K562 (cell line): Measurements from ENCODE around the genes NBPF6, FNDC7, TMEM167B, ELAPOR1 and SARS1.

DNA sequence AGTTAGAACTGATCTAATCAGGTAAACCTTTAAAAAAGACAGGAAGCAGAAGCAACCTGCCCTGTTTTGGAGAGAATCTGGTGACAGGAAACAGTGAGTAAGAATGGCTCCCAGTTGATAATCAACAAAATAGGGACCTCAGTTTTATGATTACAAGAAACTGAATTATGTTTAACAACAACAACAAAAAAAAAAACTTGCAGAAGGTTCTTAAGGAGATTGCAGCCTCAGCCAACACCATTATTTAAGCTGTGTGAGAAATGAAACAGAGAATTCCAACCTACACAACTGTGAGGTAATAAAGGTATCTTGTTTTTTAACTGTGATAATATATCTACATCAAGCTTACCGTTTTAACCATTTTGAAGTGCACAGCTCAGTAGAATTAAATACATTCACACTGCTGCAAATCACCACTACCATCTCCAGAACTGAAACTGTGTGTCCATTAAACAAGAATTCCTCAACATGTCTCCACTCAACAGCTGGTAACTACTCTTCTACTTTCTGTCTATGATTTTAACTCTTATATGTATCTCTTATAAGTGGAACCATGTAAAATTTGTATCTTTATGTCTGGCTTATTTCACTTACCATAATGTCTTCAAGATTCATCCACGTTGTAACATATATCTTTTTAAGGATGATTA lies 608.6 kb upstream of the PRMT6 start:
- RAMPAGE, long total RNA, result no peak
- RRBS, result no CpG with 5 or more reads among the region's 2 CpGs
PRO-cap:
- standard, result no peak
- CoPRO, capped RNA only, 2 experiments, result no peak in any of the 2 experiments
- CoPRO, capped and uncapped RNA, 2 experiments, result no peak in any of the 2 experiments
- CoPRO, uncapped RNA only, 2 experiments, result no peak in any of the 2 experiments
CAGE:
- cytosol, long polyA plus RNA, result no peak
- long polyA plus RNA, result no peak
- nucleolus, long total RNA, result no peak
- nucleus, long polyA plus RNA, result no peak

GRCh38 chr1:107785896-107786934 lies 178.8 kb downstream of the VAV3 start:
- RAMPAGE, long total RNA, result no peak
- RRBS, result no CpG with 5 or more reads among the region's 6 CpGs
PRO-cap:
- standard, result no peak
- CoPRO, capped RNA only, 2 experiments, result no peak in any of the 2 experiments
- CoPRO, capped and uncapped RNA, 2 experiments, result no peak in any of the 2 experiments
- CoPRO, uncapped RNA only, 2 experiments, result no peak in any of the 2 experiments
CAGE:
- cytosol, long polyA plus RNA, result no peak
- long polyA plus RNA, result no peak
- nucleolus, long total RNA, result no peak
- nucleus, long polyA plus RNA, result no peak

- RAMPAGE, long total RNA, result no peak
- RRBS, result 7% methylated on average over 3 of the region's 20 CpGs
PRO-cap:
- standard, result no peak
- CoPRO, capped RNA only, 2 experiments, result no peak in any of the 2 experiments
- CoPRO, capped and uncapped RNA, 2 experiments, result no peak in any of the 2 experiments
- CoPRO, uncapped RNA only, 2 experiments, result no peak in any of the 2 experiments
CAGE:
- cytosol, long polyA plus RNA, result no peak
- long polyA plus RNA, result no peak
- nucleolus, long total RNA, result no peak
- nucleus, long polyA plus RNA, result no peak
These were observed 1.4 kb downstream of the VAV3 start for GRCh38 chr1:107963301-107964281.

DNA sequence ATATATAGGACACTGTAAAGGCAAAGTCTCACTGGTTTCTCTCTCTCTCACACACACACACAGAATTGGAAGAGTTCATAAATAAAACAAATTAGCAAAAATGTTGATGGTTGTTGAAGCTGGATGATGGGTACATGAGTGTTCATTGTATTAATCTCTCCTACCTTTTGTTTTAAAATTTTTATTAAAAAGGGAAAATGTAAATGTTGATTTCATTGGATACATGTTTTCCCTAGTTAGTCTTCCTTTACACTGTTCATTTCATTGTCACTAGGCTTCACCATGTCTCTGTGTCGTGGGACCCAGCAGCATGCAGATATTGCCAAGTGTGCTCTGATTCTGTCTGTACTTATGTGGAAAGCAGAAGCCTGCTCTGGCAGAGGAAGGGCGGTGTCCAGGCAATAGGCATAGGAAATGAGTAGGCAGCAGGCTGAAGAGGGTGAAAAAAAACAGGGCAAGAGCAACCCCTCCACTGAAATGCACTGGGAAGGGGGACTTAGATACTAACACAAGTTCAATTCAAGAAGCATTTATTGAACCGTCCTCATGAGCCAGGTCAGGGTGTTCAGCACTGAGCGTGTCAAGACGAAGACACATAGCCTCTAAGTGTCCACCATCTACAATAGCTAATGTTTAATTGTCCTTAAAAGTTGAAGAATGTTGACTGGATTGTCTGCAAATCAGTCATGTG lies 85.1 kb upstream of the VAV3 start:
- RAMPAGE, long total RNA, result no peak
- RRBS, result no CpG with 5 or more reads among the region's 5 CpGs
PRO-cap:
- standard, result no peak
- CoPRO, capped RNA only, 2 experiments, result no peak in any of the 2 experiments
- CoPRO, capped and uncapped RNA, 2 experiments, result no peak in any of the 2 experiments
- CoPRO, uncapped RNA only, 2 experiments, result no peak in any of the 2 experiments
CAGE:
- cytosol, long polyA plus RNA, result no peak
- long polyA plus RNA, result no peak
- nucleolus, long total RNA, result no peak
- nucleus, long polyA plus RNA, result no peak

GRCh38 chr1:108450099-108450475 lies at the start of gene NBPF6:
NBPF6 (plus strand) TSS chr1:108450343.
- RAMPAGE, long total RNA, result no peak
- RRBS, result no CpG with 5 or more reads among the region's 6 CpGs
PRO-cap:
- standard, result no peak
- CoPRO, capped RNA only, 2 experiments, result no peak in any of the 2 experiments
- CoPRO, capped and uncapped RNA, 2 experiments, result no peak in any of the 2 experiments
- CoPRO, uncapped RNA only, 2 experiments, result no peak in any of the 2 experiments
CAGE:
- cytosol, long polyA plus RNA, result no peak
- long polyA plus RNA, result no peak
- nucleolus, long total RNA, result no peak
- nucleus, long polyA plus RNA, result no peak

DNA sequence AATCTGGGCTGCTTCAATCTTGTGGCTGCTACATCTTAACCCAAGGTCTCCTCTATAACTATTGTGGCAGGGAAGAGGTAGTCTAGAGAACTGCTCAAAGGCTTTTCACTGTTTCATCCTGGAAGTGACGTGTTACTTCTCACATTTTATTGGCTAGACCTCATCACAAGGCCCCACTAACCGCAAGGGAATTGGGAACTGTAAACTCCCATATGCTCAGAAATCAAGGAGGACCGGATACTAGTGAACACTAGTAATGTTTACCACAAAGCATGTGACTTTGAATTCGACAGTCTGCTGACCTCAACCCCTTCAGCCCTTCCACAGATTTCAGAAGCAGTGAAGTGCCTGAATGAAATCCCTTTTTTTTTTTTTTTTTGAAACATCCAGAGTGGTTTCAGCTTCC lies 3.4 kb upstream of the EEIG2 start:
- RAMPAGE, long total RNA, result no peak
- RRBS, result no CpG with 5 or more reads among the region's 4 CpGs
PRO-cap:
- standard, result no peak
- CoPRO, capped RNA only, 2 experiments, result no peak in any of the 2 experiments
- CoPRO, capped and uncapped RNA, 2 experiments, result no peak in any of the 2 experiments
- CoPRO, uncapped RNA only, 2 experiments, result no peak in any of the 2 experiments
CAGE:
- cytosol, long polyA plus RNA, result no peak
- long polyA plus RNA, result no peak
- nucleolus, long total RNA, result no peak
- nucleus, long polyA plus RNA, result no peak

DNA sequence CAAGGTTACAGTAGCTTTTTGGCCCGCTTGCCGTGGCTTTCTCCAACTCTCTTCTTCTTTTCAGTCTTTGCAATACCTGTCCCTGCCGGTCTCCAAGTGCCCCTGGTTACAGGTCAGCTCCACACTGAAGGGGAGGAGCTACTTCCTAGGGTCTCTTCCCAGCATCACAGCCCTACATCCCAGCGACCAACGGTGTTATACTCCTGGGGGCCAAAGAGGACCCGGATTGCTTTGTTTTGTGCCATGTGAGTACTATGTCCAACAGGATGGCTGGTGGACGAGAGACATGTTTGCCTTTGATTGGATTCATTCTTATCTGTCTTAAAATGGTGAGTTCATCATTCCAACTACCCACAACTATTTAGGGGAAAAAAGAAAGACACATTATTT lies at the start of gene FNDC7:
Gene FNDC7, plus strand, starts transcription at position 241 of the 390 bp plus-strand sequence.
- RAMPAGE, long total RNA, result no peak
- RRBS, result no CpG with 5 or more reads among the region's 7 CpGs
PRO-cap:
- standard, result no peak
- CoPRO, capped RNA only, 2 experiments, result no peak in any of the 2 experiments
- CoPRO, capped and uncapped RNA, 2 experiments, result no peak in any of the 2 experiments
- CoPRO, uncapped RNA only, 2 experiments, result no peak in any of the 2 experiments
CAGE:
- cytosol, long polyA plus RNA, result no peak
- long polyA plus RNA, result no peak
- nucleolus, long total RNA, result no peak
- nucleus, long polyA plus RNA, result no peak

DNA sequence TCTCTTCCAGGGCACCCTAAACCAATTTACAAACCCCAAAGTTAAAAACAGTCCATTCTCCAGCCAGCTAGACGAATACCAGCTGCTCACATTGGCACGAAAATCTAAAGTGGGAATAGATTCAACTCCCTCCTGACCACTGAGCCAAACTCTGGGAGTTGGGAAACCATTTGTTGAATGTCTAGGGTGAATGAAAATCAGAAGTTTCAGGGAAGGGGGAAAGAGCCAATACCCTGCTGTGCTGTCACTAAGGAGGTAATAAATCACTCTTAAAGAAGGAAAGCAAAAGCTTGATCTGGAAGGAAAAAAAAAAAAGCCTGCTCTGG lies 42.2 kb downstream of the AKNAD1 start:
- RAMPAGE, long total RNA, result no peak
- RRBS, result no CpG with 5 or more reads among the region's 2 CpGs
PRO-cap:
- standard, result no peak
- CoPRO, capped RNA only, 2 experiments, result no peak in any of the 2 experiments
- CoPRO, capped and uncapped RNA, 2 experiments, result no peak in any of the 2 experiments
- CoPRO, uncapped RNA only, 2 experiments, result no peak in any of the 2 experiments
CAGE:
- cytosol, long polyA plus RNA, result no peak
- long polyA plus RNA, result no peak
- nucleolus, long total RNA, result no peak
- nucleus, long polyA plus RNA, result no peak

DNA sequence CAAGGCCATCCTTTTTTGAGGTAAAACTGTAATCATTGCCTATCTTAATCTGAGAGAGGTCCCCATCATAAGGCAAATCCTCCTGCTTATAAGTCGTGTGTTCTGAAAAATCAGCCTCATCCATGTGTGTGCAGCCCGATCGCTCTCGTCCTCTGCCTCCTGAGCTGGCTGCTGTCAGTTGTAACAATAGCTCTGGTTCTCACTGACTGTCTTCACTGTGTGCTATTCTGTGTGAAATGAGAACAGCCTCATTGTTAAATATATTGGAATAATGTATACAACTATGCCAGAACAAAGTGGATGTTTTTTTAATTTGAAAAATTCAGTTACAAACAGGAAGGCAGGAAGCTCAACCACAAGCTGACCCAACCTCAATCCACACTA lies 4.4 kb downstream of the AKNAD1 start:
- RAMPAGE, long total RNA, result no peak
- RRBS, result no CpG with 5 or more reads among the region's 4 CpGs
PRO-cap:
- standard, result no peak
- CoPRO, capped RNA only, 2 experiments, result no peak in any of the 2 experiments
- CoPRO, capped and uncapped RNA, 2 experiments, result no peak in any of the 2 experiments
- CoPRO, uncapped RNA only, 2 experiments, result no peak in any of the 2 experiments
CAGE:
- cytosol, long polyA plus RNA, result no peak
- long polyA plus RNA, result no peak
- nucleolus, long total RNA, result no peak
- nucleus, long polyA plus RNA, result no peak

- RAMPAGE, long total RNA, result no peak
- RRBS, result no CpG with 5 or more reads among the region's 13 CpGs
PRO-cap:
- standard, result no peak
- CoPRO, capped RNA only, 2 experiments, result no peak in any of the 2 experiments
- CoPRO, capped and uncapped RNA, 2 experiments, result no peak in any of the 2 experiments
- CoPRO, uncapped RNA only, 2 experiments, result peak in 2 of 2 experiments; most common plus-strand start chr1:108923767 (in 1); most common minus-strand start chr1:108923766 (in 1)
CAGE:
- cytosol, long polyA plus RNA, result no peak
- long polyA plus RNA, result no peak
- nucleolus, long total RNA, result no peak
- nucleus, long polyA plus RNA, result no peak
These were observed 39.4 kb downstream of the CLCC1 start for GRCh38 chr1:108923679-108924528.

DNA sequence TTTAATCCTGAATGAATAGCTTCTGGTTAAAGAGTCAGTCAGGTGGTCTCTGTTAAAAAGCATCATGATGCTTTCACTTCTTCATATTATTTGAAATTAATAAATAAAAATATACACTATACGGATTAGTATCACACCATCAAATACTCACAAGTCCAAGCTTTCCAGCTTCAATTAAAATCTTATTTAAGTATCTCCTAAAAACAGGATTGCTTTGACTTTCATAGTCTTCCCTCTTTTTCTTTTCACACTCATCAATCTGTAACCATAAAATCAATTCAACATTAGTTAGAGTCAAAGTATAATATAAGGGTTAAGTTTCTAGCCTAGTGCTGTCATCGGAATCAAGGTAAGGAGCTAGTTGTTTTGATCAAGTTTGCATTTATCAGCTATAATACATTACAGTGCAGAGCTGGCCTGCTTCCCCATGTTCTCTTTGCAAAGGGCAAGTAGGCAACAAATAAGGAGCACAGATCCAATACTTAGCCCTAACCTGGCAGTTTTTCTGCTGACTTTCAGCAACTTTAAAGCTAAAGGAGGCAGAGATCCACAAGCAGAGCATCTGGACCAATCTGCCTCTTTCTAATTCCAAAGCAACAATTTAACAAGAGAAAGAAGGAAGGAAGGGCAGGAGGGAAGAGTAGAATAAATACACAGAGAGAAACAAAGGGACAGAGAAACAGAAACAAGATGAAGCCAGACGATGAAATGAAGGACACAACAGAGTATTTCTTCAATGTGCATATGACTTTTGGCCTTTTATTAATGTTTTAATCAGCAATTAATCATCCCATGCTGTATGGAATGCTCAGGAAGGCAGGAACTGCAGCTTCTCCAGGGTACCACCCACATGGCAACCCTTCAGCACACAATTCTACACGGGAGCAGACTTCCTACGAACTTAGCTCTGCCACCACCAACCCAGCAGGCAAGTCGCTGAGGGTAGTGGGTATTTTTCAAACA lies 15.5 kb downstream of the CLCC1 start:
- RAMPAGE, long total RNA, result no peak
- RRBS, result no CpG with 5 or more reads among the region's 6 CpGs
PRO-cap:
- standard, result no peak
- CoPRO, capped RNA only, 2 experiments, result no peak in any of the 2 experiments
- CoPRO, capped and uncapped RNA, 2 experiments, result no peak in any of the 2 experiments
- CoPRO, uncapped RNA only, 2 experiments, result peak in 1 of 2 experiments; most common minus-strand start position 301 of the sequence (in 1)
CAGE:
- cytosol, long polyA plus RNA, result no peak
- long polyA plus RNA, result no peak
- nucleolus, long total RNA, result no peak
- nucleus, long polyA plus RNA, result no peak

DNA sequence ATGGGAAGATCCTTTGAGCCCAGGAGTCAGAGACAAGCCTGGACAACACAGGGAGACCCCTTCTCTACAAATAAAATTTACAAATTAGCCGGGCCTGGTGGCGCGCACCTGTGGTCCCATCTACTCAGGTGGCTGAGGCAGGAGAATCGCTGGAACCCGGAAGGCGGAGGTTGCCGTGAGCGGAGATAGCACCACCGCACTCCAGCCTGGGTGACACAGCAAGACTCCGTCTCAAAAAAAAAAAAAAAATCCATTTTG lies 717 bp downstream of the CLCC1 start:
- RAMPAGE, long total RNA, result no peak
- RRBS, result no CpG with 5 or more reads among the region's 10 CpGs
PRO-cap:
- standard, result no peak
- CoPRO, capped RNA only, 2 experiments, result no peak in any of the 2 experiments
- CoPRO, capped and uncapped RNA, 2 experiments, result no peak in any of the 2 experiments
- CoPRO, uncapped RNA only, 2 experiments, result no peak in any of the 2 experiments
CAGE:
- cytosol, long polyA plus RNA, result no peak
- long polyA plus RNA, result no peak
- nucleolus, long total RNA, result no peak
- nucleus, long polyA plus RNA, result no peak

DNA sequence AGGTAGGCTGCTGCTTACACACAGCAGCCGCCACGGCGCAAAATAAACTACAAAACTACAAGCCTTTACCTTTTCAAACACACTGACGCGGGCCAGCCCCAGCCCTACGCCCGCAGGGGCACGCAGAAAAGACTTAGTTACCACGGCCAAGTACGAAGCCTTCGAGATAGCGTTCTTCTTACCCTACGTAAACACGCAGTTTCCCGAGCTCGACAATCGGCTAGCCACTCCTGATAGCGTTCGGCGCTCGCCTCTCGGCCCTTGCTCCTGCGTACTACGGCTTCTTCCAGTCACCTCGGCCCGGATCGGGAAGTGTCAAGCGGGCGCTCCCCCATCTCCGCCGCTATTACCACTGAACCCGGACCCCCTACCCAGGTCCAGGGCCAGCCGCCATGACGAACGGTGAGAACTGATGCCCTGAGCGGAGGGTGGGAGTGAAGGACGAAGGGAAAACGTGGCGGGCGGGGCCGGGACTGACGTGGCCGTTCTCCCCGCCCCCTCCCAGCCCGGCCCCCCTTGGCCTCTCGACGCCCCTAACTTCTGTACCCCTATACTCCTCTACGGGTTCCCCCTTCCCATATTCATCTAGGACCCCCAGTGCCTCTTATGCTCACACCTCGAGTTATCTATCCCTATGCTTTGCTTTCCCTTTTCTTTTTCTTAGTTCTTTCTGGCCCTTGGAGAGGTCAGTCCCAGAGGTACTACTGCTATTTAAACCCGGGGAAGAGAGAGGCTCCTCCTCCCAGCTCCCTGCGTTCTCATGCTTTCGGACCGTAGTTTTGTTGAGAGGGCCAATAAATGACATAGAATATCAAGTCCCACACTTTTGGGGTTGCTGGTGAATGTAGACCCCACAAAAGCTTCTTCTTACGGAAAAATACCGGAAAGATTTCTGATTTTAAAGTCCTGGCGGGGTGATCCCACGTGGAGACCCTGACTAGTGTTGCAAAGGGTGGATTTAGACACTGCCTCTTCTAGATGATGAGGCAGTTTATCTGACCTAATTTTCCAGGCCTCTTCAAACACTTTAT lies at the start of gene TMEM167B:
Gene TMEM167B, plus strand, starts transcription at position 284 of the 1,031 bp plus-strand sequence.
- RAMPAGE, long total RNA, result start-site peak on the plus strand centred at position 326 of the sequence, 98 bp wide, 287 and 270 reads in 2 replicates
- RRBS, result 4% methylated on average over 11 of the region's 57 CpGs
PRO-cap:
- standard, result bidirectional peak, plus-strand start at position 293 of the sequence, minus-strand start at position 411 of the sequence; bidirectional peak, plus-strand start at position 740 of the sequence, minus-strand start at position 732 of the sequence
- CoPRO, capped RNA only, 2 experiments, result peak in 2 of 2 experiments; most common plus-strand start position 282 of the sequence (in 2); most common minus-strand start position 139 of the sequence (in 2)
- CoPRO, capped and uncapped RNA, 2 experiments, result peak in 2 of 2 experiments; most common plus-strand start position 282 of the sequence (in 2); most common minus-strand start position 139 of the sequence (in 2)
- CoPRO, uncapped RNA only, 2 experiments, result peak in 2 of 2 experiments; most common plus-strand start position 289 of the sequence (in 1); most common minus-strand start position 139 of the sequence (in 2)
CAGE:
- cytosol, long polyA plus RNA, result start-site peak on the plus strand centred at position 292 of the sequence, 64 bp wide, 628 and 477 reads in 2 replicates
- long polyA plus RNA, result start-site peak on the plus strand centred at position 287 of the sequence, 54 bp wide, 589 and 623 reads in 2 replicates
- nucleolus, long total RNA, result no peak
- nucleus, long polyA plus RNA, result start-site peak on the plus strand centred at position 287 of the sequence, 54 bp wide, 125 and 170 reads in 2 replicates

- RAMPAGE, long total RNA, result no peak
- RRBS, result 75% methylated on average over 3 of the region's 69 CpGs
PRO-cap:
- standard, result no peak
- CoPRO, capped RNA only, 2 experiments, result no peak in any of the 2 experiments
- CoPRO, capped and uncapped RNA, 2 experiments, result no peak in any of the 2 experiments
- CoPRO, uncapped RNA only, 2 experiments, result no peak in any of the 2 experiments
CAGE:
- cytosol, long polyA plus RNA, result no peak
- long polyA plus RNA, result no peak
- nucleolus, long total RNA, result no peak
- nucleus, long polyA plus RNA, result no peak
These were observed at the start of gene ELAPOR1 for GRCh38 chr1:109113585-109114660. ELAPOR1 (plus strand) TSS chr1:109114115.

DNA sequence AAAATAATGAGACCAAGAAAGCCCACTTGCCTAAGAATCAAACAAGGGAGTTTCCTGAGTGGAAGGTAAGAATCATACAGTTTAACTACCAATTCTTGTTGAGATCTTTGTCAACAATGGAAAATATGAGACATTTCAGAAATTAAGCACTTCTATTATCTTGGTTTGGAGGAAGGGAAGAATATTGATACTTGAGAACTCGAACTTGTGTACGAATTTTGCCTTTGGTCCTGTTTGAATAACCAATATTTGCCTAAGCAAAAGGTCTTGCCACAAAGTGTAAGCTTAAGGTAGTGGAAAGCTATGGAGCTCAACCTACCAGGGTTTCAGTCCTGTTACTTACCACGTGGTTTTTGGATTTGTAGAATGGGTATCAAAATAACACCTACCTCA lies 2.0 kb downstream of the ELAPOR1 start:
- RAMPAGE, long total RNA, result no peak
- RRBS, result no CpG with 5 or more reads among the region's 3 CpGs
PRO-cap:
- standard, result no peak
- CoPRO, capped RNA only, 2 experiments, result no peak in any of the 2 experiments
- CoPRO, capped and uncapped RNA, 2 experiments, result no peak in any of the 2 experiments
- CoPRO, uncapped RNA only, 2 experiments, result no peak in any of the 2 experiments
CAGE:
- cytosol, long polyA plus RNA, result no peak
- long polyA plus RNA, result no peak
- nucleolus, long total RNA, result no peak
- nucleus, long polyA plus RNA, result no peak

DNA sequence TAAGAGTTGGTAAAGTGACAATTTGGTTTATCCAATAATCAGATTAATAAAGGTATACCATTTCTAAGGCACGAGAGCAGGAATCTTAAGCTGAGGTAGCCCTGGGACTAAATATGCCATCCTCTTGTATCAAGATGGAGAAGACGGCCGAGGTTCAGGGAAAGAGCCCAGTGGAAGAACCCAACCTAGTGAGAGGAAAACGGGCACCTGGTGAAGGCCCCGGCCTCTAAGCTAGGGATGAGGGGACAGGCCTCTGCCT lies 364 bp upstream of the SARS1 start:
- RAMPAGE, long total RNA, result no peak
- RRBS, result no CpG with 5 or more reads among the region's 5 CpGs
PRO-cap:
- standard, result bidirectional peak, plus-strand start at position 123 of the sequence, minus-strand start at position 111 of the sequence
- CoPRO, capped RNA only, 2 experiments, result no peak in any of the 2 experiments
- CoPRO, capped and uncapped RNA, 2 experiments, result no peak in any of the 2 experiments
- CoPRO, uncapped RNA only, 2 experiments, result no peak in any of the 2 experiments
CAGE:
- cytosol, long polyA plus RNA, result no peak
- long polyA plus RNA, result no peak
- nucleolus, long total RNA, result no peak
- nucleus, long polyA plus RNA, result no peak

GRCh38 chr1:109213684-109214241 lies at the start of gene SARS1:
SARS1 (plus strand) TSS chr1:109213918.
- RAMPAGE, long total RNA, result start-site peak on the plus strand at chr1:109213893-109213975, 12,354 and 4,875 reads in 2 replicates
- RRBS, result 2% methylated on average over 24 of the region's 38 CpGs
PRO-cap:
- standard, result bidirectional peak, plus-strand start at chr1:109213932, minus-strand start at chr1:109213784
- CoPRO, capped RNA only, 2 experiments, result peak in 2 of 2 experiments; most common plus-strand start chr1:109213907 (in 1); most common minus-strand start chr1:109213782 (in 1)
- CoPRO, capped and uncapped RNA, 2 experiments, result peak in 2 of 2 experiments; most common plus-strand start chr1:109213907 (in 2); most common minus-strand start chr1:109213762 (in 1)
- CoPRO, uncapped RNA only, 2 experiments, result peak in 2 of 2 experiments; most common plus-strand start chr1:109213923 (in 1); most common minus-strand start chr1:109213753 (in 2)
CAGE:
- cytosol, long polyA plus RNA, result start-site peak on the plus strand at chr1:109213917-109214034, 2,620 and 1,643 reads in 2 replicates
- long polyA plus RNA, result start-site peak on the plus strand at chr1:109213918-109214034, 2,148 and 3,158 reads in 2 replicates
- nucleolus, long total RNA, result no peak
- nucleus, long polyA plus RNA, result start-site peak on the plus strand at chr1:109213918-109213970, 2,532 and 1,766 reads in 2 replicates

GRCh38 chr1:109249880-109250651 lies 727 bp downstream of the CELSR2 start:
- RAMPAGE, long total RNA, result no peak
- RRBS, result 1% methylated on average over 13 of the region's 56 CpGs
PRO-cap:
- standard, result no peak
- CoPRO, capped RNA only, 2 experiments, result no peak in any of the 2 experiments
- CoPRO, capped and uncapped RNA, 2 experiments, result no peak in any of the 2 experiments
- CoPRO, uncapped RNA only, 2 experiments, result no peak in any of the 2 experiments
CAGE:
- cytosol, long polyA plus RNA, result no peak
- long polyA plus RNA, result no peak
- nucleolus, long total RNA, result no peak
- nucleus, long polyA plus RNA, result no peak